ENCODE measurements around the gene C1QTNF6.

DNA sequence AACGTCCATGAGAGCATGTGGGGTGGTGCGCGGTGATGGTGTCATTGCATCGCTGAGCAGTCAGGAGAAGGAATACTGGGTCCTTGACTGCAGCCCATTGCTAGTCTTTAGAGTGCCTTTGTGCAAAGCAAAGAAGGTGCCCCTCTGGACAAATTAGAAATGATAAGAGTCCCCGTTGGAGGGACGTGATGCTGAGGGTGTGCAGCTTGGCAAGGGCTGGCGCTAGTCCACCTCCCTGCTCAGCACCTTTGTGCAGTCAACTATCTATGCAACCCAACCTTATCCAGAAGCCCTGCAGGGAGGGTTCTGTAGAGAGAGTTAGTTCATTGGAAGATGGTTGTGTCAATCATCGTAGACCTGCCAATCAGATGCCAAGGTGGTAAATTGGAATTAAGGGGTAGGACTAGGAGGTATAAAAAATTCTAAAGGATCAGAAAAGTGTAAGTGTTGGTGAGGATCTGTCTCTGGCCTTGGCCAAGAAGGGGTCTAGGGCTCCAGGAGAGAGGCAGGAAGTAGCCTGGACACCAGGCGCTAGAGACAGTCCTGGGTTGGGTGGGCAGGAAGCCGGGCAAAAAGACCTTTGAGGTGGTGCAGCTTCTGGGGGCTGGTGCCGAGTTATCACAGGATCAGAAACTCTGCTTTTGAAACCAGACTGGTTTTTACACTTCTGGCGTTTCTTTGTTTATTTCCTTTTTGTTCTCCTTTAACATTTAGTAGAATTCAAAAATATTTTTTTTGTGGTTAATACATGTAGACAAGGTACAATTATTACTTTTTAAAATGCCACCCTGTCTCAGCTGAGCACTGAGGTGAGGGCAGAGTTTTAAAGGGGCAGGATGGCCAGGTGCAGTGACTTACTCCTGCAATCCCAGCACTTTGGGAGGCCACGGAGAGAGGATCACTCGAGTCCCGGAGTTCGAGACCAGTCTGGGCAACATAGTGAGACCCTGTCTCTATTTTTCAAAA lies 1.7 kb downstream of the C1QTNF6 start:
- RRBS, result no CpG with 5 or more reads among the region's 16 CpGs

DNA sequence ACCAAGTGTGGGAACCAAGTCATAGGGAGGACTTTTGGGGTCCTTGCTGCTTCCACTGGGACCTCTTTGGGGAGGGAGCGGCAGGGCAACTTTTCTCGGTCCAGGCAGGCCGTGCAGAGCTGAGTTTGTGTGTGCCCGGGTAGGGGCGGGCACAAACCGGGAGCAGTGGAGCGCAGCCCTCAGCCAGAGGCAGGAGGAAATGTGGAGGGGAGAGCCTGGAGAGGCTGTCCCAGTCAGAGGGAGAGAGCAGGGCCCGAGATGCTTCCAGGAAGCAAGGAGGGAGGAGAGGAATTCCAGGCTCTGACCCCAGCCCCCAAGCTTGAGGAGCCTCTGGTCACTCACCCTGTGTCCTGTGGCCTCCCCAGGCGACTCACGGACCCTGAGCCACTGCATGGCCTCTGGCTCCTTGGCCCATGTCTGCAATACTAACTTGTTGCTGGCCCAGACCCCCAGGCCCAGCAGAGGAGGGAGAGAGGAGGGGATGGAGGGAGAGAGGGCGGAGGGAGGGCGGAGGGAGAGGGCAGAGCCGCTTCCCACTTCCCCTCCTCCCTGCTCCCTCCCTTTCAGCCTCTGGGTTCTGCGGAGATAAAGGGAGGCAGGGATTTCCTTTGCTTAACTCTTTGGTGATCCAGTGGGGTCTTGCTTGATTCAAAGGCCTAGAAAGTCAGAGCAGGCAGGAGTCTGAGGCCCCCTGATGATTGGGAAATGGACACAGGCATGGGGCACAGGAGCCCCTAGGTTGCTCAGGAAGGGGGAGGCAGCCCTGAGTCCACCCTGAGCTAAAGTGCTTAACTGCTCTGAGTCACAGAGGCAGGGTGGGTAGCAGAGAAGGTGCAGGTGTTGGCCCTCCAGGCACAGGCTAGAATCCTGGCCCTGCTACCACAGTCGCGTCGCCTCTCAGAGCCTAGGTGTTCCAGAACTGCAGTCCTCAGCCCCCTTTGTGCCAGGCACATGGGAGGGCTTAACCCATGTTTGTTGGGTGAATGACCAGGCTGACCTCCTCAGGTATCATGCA lies at the start of gene C1QTNF6:
C1QTNF6 (minus strand) TSS at position 427 of the 1,015 bp plus-strand sequence.
- RRBS, result no CpG with 5 or more reads among the region's 17 CpGs

- RRBS, result no CpG with 5 or more reads among the region's 11 CpGs
Measured at GRCh38 chr22:37284082-37284788, 1.9 kb downstream of the CYTH4 start.

DNA sequence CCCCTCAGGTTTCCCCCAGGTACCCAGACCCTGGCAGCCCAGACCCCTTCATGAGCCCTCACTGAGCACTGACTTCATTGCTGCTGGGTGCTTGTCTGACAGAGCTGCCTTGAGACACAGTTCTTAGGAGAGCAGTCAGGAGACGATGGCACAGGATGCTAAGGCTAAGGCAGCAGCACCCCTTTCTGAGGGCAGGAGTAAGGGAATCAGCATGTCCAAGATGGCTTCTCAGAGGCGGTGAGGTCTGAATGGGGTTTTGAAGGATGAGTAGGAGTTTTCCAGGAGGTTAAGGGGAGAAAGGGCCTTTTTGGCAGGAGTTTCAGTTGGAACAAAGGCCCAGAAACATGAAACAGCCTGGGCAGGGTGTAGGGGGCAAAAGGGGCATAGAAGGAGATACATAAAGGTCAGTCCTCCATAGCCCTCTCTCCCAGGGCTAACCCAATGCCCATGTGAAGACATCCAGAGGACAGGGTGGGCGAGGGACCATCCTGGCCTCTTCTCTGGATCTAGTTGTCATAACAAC lies 18.8 kb downstream of the CYTH4 start:
- RRBS, result no CpG with 5 or more reads among the region's 3 CpGs

DNA sequence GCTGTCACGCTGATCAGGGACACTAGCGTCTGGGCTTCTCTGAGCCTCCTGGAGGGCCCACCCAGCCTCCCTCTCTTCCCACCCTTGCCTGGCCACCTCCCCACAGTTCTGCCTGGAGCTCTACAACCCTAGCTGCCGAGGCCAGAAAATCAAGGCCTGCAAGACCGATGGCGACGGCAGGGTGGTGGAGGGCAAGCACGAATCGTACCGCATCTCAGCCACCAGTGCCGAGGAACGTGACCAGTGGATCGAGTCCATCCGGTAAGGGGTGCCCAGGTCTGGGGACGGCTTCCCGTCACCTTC lies 29.6 kb downstream of the CYTH4 start:
- RRBS, result no CpG with 5 or more reads among the region's 15 CpGs

DNA sequence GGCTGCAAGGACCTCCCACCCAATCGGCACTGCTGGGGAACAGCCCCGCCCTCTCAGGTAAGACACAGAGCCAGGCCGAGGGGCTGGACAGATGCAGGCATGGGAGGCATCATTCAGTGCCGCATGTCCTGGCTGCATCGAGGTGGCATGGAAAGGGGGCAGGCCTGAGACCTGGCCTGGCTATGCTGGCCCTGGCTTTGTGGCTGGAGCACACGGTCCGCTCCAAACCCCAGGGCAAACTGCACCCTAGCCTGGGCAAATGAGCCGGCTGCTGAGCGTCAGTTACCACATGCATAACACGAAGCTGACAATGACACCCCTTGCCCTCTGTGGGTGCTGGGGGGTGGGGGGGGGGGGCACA lies 12.4 kb upstream of the MFNG start:
- RRBS, result no CpG with 5 or more reads among the region's 10 CpGs

DNA sequence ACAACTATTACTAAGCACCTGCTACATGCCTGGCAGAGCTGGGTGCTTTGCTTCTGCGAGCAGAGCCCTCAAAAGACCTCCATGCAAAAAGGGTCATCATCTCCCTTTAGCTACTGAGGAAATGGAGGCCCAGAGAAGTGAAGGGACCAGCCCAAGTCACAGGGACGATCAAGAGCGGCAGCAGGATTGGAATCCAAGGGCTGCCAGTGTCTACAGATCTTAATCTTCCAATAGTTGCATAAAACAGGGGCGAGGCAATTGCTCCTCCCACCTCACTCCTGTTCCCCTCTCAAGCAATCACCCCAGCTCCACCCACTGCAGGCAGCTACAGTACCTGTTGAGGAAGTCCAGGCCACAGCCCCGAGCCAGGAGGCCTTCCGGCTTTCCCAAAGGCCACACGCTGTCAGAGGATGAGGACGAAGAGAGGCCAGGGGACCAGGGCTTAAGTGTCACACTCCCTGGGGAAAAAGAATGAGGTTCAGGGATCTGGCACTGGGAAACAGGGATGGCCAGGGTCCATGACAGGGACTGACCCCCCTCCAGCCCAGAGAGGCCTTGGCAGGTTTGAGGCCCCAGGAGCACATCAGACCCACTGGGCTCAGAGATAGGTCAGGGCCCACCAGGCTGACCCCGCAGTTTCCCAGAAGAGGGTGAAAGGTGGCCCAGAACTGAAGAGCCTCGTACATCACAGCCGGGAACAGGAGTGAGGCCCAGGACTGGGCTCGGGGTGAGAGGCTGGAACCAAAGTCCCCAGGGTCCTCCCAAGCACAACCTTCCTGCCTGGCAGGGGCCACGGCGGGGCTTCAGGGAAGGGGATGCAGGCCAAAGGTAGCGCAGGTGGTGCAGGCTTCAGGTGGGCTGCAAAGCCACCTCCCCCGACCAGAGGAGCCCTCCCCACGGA lies 16.3 kb upstream of the MFNG start:
- RRBS, result 79% methylated on average over 2 of the region's 17 CpGs

DNA sequence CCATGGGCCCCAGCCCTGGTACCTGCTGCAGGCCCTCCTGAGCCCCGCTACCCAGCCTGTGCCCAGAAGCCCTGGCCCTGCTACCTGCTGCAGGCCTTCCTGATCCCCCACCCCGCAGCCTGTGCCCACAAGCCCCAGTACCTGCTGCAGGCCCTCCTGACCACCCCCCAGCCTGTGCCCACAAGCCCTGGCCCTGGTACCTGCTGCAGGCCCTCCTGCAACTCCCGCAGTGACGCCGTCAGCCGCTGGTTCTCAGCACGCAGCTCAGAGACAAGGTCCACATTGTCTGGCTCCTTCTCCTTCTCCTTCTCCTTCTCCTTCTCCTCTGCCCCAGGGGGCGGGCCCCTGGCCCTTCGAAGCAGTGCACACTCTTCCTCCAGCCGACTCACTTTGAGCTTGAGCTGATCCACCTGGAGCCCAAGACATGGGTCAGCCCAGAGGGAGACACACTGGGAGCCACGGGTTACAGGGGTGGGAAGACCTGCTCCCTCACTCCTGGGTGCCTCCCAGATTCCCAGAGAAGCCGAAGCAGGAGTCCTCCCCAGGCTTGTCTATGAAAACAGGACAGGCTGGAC lies 9.1 kb downstream of the CARD10 start:
- RRBS, result no CpG with 5 or more reads among the region's 12 CpGs

DNA sequence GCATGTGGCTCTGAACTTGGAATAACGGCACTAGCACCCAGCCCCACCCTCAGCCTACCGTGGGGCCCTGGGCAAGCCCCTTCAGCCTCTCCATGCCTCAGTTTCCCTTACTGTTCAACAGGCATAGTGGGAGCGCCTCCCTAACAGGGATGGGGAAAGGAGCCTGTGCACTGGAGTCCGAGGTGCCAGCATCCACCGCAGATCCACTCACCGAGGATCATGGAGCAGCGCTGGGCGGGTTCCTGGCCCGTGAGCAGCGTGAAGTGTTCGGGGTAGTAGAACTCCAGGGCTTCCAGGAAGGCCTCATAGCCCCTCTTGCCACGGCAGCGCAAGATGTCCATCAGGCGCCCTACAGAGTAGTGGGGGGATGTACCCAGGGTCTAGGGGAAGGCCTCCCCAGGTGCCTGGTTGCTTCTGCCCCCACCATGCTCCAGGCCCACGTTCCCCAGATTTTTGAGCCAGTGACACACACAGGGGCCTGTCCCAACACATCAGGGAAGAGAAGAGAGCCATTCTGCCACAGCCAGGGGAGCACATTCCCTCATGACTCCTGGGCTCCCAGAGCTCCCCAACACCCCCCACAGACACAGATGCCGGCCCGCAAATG lies 1.4 kb downstream of the CARD10 start:
- RRBS, result no CpG with 5 or more reads among the region's 17 CpGs

DNA sequence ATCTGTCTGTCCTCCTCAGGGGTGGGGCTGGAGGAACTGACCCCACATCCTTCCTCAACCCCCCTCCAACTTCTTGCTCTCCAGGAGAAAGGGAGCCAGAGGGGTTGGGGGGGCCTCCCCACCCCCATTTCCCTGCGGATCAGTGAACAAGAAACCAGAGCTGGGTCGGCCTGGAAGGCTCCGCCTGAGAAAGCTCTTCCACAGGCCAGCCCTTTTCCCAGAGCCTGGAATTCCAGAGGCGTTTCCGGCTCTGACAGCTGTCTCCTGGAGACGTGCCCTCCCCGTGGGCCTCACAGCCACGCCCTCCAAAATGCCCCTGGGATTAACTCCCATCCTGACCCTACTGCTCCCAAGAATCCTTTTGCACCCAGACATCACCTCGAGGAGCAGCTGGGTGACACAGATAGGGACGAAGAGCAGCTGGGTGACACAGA lies 7.8 kb upstream of the CDC42EP1 start:
- RRBS, result no CpG with 5 or more reads among the region's 10 CpGs

GRCh38 chr22:37560601-37561508 lies 575 bp downstream of the CDC42EP1 start:
- RRBS, result 1% methylated on average over 64 of the region's 106 CpGs

- RRBS, result 3% methylated on average over 1 of the region's 17 CpGs
Measured at GRCh38 chr22:37568903-37569820, 8.9 kb downstream of the CDC42EP1 start.

- RRBS, result no CpG with 5 or more reads among the region's 4 CpGs
Measured at GRCh38 chr22:37601260-37601591, 7.4 kb upstream of the GGA1 start.

DNA sequence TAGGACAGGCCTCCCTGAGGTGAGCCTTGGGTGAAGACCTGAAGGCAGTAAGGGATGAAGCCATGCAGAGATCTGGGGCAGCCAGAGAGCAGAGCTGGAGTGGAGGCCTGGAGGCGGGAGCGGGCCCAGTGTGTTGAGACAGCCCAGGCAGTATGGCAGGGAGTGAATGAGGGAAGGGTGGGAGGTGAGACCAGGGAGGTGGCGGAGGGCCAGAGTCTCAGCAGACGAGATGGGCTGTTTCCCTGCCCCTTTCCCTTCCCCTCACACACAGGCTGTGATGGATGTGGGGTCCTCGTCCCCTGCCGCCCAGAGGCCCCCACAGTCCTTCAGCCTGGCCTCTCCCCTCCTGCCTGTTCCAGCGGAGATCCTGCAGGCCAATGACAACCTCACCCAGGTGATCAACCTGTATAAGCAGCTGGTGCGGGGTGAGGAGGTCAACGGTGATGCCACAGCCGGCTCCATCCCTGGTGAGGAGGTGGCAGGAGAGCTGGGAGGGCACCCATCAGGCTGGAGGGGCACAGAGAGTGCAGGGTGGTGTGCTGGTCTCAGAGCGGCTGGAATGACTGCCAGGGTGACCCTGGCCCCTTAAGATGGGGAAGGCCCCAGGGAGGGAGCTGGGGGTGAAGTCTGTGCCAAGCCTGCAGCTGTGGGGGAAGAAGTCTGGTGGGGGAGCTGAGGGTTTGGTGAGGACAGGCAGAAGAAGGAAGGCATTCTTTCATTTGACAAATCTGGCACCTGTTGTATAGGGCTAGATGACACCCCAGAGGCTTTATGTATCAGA lies 14.7 kb upstream of the SH3BP1 start:
- RRBS, result no CpG with 5 or more reads among the region's 11 CpGs

- RRBS, result 100% methylated on average over 2 of the region's 27 CpGs
Measured at GRCh38 chr22:37654880-37655608, 3.5 kb upstream of the PDXP start.

DNA sequence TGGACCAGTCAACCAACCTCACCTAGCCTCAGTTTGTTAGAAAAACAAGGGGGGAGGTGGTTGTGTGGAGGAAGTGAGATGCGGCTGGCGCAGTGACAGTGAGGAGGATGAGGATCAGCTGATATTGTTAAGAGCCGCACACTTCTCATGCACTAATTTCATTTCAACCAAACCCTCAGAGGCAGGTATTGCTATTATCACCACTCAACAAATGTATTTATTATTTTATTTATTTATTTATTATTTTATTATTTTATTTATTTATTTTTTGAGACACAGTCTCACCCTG lies 2.0 kb downstream of the LGALS1 start:
- RRBS, result no CpG with 5 or more reads among the region's 3 CpGs

DNA sequence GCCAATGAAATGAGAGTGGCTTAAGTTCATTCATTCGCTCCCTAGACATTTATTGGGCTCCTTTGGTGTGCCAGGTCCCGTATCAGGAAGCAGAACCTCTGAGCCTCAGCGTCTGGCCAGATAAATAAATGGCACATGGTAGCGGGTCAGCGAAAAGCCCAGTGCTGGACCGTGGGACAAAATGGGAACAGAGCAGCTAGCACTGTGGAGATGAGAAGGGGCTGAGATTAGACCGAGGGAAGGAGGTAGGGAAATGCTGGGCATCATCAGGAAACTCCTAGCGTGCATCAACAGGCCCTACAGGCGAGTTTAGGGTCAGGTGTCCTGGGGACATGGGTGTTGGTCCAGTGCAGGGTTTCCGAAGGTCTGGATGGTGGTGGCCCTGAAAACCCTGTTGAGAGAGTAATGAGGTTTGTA lies 672 bp downstream of the NOL12 start:
- RRBS, result no CpG with 5 or more reads among the region's 10 CpGs

GRCh38 chr22:37745502-37746199 lies 48.8 kb downstream of the TRIOBP start:
- RRBS, result 3% methylated on average over 21 of the region's 73 CpGs

- RRBS, result 2% methylated on average over 7 of the region's 44 CpGs
Measured at GRCh38 chr22:37746724-37747843, 50.2 kb downstream of the TRIOBP start.

DNA sequence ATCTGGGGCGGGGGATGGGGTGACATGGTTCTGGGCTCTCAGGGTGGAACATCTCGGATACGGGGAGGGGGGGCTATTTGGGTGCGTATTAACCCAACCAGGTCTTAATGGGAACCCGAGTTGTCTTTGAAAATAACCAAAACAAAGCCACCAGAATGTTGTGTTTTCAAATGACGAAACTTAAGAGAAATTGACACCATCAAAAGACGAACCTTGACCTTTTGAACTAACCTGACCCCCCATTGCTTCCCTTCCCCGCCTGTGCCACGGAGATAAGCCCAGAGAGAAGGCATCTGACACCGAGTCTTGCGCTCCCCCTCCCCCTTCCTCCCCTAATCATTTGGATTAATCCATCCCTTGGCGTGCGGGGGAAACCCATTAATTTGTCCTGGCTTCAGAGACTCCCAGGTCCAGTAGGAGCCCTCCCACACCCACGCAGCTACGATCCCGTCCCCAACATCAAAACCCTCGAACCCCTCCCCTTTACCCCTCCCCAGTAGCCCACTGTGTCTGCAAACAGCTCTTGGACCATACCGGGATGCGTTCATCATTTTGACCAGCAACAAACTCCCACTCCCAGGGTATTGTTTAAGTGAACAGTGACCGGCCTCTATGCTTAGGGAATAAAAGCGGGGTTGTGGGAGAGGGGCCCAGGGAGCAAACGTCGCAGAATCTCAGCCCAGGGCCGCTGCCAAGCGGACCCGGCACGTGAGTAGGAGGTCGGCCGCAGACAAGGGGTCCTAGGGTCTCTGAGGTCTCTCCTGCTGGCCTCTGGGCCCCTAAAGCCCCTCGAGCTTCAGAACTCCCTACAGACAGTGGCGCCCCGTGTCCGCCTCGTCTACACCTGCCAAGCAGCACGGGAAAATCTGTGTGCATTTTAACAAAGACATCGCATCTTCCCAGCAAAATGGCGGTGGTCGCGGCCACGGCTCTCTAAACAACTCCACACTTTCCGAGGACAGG lies 1.6 kb upstream of the H1-0 start:
- RRBS, result 50% methylated on average over 3 of the region's 41 CpGs

All from amniotic epithelial cell (primary cell).